Osteoblast (primary cell): ENCODE results near the gene TBX2.

DNA sequence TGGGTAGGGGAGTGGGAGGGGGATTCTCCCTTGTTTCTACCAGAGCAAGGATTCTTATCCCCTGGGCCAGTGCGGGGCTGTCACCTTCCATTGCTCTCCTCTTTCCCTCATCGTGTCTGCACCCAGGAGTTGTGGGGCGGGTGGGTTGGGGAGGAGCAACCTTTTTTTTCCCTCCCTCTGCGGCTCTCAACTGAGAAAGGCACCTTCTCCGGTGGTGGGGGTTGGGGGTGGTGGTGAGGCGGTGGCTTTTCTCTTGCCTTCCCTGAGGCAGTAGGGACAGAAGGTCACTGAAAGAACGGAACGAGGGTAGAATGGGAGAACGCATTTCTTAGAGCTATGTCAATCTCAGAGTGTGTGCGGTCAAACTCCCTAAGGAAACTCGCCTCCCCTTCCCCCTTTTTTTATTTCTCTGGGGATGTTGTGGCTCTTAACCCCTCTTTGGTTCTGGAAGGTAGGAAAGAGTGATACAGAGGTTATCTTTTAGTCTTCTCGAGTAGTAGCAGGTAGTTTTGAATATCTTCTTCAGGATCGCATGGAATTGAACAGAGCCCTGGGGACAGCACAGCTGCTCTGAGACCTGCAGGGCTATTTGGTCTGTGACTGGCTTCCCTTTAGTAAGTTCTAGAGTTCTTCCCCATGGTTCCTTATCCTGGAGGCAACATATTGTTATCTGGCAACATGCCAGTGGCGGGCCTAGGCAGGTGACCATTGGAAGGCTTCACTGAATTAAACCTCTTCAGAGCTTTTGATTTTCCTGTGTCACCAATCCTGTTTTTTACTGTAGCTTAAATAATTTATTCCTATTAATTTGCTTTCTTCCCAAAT lies 1.0 kb downstream of the CLTC start:
- CAGE, long polyA plus RNA = no peak
- RRBS = no CpG with 5 or more reads among the region's 14 CpGs

DNA sequence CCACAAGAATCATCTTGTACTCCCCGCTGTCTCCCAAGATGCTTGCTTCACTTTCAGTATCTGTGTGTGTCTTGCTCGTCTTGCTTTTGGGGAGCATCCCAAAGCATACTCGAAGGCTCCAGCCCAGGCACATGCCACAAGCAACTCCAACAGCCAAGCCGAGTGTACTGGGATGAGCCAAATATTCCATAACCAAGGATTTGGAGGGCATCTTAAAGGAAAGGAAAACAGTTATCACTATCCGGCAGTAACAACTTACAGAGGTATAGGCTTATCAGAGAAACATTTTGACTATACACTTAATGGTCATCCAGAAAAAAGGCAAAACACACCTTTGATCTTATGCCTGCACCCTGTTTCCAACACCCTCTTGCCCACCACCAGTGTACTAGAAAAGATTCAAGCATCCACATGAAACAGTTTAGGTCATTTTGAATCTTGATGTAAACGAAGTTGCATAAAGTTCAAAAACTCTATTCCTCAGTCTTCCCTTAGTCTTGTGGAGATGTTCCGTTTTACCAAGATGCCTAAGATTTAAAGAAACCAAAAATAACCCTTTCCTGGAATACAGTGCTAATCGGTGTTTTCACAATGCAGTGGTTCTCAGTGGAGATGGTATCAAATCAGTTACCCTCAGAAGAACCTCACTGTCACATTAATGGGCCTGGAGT lies 9.3 kb downstream of the PTRH2 start:
- CAGE, long polyA plus RNA = no peak
- RRBS = no CpG with 5 or more reads among the region's 8 CpGs

DNA sequence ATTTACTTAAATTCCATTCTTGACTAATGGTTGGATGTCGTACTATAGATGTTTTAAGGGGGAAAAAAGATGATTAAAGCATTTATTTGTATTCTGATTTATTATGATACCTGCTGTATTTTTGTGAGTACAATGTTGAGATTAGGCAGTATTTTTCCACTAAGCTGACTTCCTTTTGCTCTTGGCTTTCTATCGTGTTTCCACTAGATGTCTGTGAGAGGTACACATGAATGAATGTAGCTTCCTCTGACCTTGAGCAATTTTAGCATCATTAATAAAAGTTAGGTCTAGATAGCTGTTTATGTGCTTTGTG lies 75.7 kb downstream of the VMP1 start:
- CAGE, long polyA plus RNA = no peak
- RRBS = no CpG with 5 or more reads among the region's 2 CpGs

- CAGE, long polyA plus RNA = no peak
- RRBS = no CpG with 5 or more reads among the region's 3 CpGs
Measured at GRCh38 chr17:59786002-59786452, 78.6 kb downstream of the VMP1 start.

DNA sequence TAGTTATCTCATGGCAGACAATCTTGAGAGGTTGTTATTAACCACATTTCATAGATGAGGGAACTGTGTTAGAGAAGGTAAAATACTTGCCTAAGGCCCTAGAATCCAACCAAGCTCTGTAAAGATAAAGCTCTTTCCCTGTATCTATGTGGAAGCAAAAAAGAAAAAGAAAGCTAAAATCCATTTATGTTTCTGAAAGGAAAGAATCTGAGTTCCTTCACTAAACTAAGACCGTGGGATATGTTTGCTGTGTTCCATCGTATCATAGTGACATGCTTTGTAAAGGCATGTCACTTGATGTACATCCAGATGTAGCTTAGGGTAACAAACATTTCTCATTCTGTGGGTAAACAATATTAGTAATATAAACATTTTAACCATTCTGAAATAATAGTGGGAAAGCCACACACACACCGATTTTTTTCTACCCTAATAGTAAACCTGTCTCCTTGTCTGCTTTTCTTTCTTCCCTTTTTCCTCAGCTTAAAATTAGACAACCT lies 78.1 kb downstream of the TUBD1 start:
- CAGE, long polyA plus RNA = no peak
- RRBS = no CpG with 5 or more reads among the region's 3 CpGs

DNA sequence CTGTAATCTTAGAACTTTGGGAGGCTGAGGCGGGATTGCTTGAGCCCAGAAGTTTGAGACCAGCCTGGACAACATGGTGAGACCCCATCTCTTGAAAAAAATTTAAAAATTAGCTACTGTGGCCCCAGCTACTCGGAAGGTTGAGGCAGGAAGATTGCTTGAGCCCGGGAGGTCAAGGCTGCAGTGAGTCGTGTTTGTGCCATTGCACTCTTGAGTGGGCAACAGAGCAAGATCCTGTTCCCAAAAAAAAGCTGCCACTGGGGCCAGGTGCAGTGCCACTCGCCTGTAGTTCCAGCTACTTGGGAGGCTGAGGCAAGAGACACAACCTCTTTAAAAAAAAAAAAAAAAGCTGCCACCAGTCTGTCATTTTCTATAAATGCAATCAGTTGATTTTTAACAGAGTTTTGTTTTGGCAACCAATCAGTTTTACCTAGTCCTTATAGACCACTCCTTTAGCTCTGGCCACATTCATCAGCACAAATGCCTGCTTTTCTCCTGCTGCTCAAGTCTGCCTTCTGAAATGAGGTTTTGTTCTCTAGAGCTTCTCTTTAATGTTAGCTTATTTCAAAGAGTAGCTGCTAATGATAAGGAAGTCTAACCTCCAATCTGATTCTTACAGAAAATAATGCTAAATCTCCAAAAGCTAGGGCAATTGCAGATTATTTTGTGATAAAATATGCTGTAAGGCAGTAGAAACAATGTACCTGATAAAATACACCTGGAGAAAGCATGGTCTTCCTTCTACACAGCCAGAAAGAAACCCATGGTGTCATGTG lies 64.9 kb downstream of the TUBD1 start:
- CAGE, long polyA plus RNA = no peak
- RRBS = no CpG with 5 or more reads among the region's 5 CpGs

DNA sequence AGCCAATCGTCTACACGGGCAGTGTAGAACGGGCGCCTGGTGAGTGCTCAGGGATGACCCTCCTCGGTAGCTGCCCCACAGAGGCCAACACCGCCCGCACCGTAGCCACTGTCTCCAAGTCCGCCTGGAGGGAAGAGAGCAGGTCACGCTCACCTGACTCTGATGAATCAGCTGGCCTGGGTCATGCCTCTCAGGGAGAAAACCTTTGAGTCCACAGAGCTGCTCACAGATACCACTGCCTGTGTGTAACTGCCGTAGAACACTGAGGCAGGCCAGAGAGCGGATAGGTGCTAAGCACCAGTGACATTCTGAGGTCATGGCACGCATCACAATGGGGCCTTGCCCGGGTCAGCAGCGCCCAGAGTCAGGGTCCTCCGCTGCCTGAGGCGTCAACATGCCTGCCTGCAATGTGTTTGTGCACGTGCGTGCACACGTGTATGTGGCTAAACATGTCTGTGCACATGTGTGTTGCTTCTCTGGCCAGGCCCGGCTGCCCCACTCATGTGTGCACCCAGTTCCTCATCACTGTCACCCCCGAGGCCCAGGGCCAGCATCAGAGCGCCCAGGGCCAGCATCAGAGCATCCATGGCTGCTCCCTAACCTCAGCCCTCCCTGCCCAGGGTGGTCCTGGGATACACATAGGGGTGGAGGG lies 54.4 kb upstream of the RNFT1 start:
- CAGE, long polyA plus RNA = no peak
- RRBS = no CpG with 5 or more reads among the region's 23 CpGs

- CAGE, long polyA plus RNA = no peak
- RRBS = no CpG with 5 or more reads among the region's 44 CpGs
Measured at GRCh38 chr17:60135452-60136058, 14.2 kb upstream of the CA4 start.

DNA sequence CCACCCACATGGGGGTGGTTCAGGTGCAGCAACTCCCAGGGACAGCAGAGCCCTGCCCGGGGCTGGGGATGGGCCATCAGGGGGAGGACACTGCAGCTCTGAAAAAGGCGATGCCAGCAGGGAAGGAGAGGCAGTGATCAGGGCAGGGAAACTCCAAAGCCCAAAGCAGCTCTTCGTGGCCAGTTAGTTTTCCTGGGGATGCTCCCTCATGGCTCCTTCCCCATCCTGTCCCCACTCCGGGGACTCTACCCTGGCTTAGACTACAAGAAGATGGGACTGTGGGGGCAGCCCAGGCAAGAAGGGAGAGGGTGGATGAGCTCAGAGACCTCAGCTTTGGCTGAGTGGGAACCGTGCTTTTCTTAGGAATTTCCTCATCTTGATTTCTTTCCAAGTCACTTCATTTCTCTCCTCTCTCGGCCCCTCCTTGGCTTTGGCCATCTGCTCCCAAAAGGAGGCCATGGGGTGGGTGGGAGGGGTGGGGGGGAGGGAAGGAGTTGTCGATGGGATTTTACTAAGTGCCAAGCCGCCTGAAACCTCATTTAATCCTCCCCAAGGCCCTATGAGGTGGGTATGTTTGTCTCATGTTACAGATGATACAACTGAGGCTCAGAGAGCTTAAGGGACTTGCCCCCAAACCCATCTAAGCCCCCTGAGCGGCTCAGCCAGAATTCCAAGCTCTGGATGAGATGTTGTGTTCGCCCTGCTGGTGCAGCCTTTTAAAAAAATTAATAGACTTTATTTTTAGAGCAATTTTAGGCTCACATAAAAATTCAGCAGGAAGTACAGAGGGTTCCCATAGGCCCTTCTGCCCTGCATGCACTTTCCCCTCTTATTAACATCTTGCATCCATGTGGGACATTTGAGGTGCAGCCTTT lies 4.2 kb downstream of the CA4 start:
- CAGE, long polyA plus RNA = no peak
- RRBS = no CpG with 5 or more reads among the region's 10 CpGs

GRCh38 chr17:60599866-60600127 lies 196 bp upstream of the PPM1D start:
- CAGE, long polyA plus RNA = no peak
- RRBS = 0% methylated on average over 2 of the region's 30 CpGs

GRCh38 chr17:60601146-60601626 lies 1.2 kb downstream of the PPM1D start:
- CAGE, long polyA plus RNA = no peak
- RRBS = 0% methylated on average over 2 of the region's 16 CpGs

DNA sequence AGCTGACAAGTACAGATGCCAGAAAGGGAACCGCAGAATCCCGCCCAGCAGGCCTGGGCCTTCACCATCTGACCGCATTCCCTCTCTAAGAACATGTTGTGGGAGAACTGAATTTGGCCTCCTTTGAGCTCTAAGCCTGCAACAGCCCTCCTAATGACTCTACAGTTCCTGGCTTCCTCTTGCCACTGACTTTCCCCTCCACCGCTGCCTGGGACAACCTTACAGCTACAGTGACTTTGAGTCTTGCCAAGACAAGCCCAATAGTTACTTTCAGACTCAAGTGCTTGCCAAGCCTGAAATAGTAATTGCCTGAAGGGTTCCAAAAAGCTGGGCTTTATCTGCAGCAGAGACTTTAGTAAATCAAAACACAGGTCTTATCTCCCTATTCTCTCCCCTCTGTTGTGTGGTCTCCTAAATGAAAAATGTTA lies 85.3 kb upstream of the TBX2 start:
- CAGE, long polyA plus RNA = no peak
- RRBS = no CpG with 5 or more reads among the region's 4 CpGs

- CAGE, long polyA plus RNA = no peak
- RRBS = 2% methylated on average over 63 of the region's 92 CpGs
Measured at GRCh38 chr17:61398871-61399709, 553 bp upstream of the TBX2 start.

- CAGE, long polyA plus RNA = no peak
- RRBS = 2% methylated on average over 16 of the region's 44 CpGs
Measured at GRCh38 chr17:61399710-61400119, at the start of gene TBX2. Gene TBX2 (plus strand): TSS chr17:61399843.

DNA sequence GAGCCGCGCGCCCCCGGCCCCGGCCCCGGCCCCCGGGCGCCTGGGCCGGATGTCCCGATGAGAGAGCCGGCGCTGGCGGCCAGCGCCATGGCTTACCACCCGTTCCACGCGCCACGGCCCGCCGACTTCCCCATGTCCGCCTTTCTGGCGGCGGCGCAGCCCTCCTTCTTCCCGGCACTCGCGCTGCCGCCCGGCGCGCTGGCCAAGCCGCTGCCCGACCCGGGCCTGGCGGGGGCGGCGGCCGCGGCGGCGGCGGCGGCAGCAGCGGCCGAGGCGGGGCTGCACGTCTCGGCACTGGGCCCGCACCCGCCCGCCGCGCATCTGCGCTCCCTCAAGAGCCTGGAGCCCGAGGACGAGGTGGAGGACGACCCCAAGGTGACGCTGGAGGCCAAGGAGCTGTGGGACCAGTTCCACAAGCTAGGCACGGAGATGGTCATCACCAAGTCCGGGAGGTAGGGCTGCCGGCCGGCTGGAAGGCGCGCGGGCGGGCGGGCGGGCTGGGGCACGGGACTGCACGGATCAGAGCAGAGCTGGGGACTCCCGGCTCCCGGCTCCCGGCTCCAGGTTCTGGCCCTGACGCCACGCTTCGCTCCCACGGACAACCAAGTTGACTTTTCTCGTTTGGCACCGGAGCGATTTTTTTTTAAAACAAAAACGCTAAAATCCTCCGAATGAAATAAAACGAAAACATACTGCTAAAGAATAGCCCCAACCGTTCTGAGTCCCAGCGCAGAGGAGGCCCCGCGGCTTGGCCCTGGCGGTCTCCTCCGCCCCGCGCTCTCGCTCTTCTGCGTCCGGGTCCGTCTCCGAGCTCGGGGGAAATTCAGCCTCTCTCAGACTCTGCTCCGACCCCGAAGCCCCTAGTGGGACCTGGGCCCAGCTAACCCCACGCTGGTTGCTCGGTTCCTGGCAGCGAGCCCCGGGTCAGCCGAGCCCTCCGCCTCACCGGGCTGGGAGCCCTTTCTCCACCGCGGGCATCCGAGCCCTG lies 771 bp downstream of the TBX2 start:
- CAGE, long polyA plus RNA = no peak
- RRBS = under 1% methylated on average over 30 of the region's 109 CpGs

GRCh38 chr17:61403840-61404996 lies 4.6 kb downstream of the TBX2 start:
- CAGE, long polyA plus RNA = no peak
- RRBS = 76% methylated on average over 11 of the region's 100 CpGs

DNA sequence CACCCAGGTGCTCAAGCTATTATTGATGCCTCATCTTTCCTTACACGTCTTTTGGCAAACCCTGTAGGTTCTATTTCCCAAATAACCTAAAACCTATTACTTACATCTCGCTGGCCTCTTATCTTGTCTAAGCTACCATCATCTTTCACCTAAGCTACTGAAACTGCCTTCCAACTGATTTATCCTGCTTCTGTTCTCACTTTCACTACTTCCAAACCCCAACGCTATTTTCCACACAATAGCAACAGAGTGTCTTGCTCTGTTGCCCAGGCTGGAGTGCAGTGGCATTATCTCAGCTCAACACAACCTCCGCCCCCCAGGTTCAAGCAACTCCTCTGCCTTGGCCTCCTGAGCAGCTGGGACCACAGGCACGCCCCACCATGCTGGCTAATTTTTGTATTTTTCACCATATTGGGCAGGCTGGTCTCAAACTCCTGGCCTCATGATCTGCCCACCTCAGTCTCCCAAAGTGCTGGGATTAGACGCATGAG lies 52.8 kb upstream of the INTS2 start:
- CAGE, long polyA plus RNA = no peak
- RRBS = no CpG with 5 or more reads among the region's 6 CpGs

- CAGE, long polyA plus RNA = no peak
- RRBS = no CpG with 5 or more reads among the region's 6 CpGs
Measured at GRCh38 chr17:62170203-62170805, 105.2 kb upstream of the MED13 start.

DNA sequence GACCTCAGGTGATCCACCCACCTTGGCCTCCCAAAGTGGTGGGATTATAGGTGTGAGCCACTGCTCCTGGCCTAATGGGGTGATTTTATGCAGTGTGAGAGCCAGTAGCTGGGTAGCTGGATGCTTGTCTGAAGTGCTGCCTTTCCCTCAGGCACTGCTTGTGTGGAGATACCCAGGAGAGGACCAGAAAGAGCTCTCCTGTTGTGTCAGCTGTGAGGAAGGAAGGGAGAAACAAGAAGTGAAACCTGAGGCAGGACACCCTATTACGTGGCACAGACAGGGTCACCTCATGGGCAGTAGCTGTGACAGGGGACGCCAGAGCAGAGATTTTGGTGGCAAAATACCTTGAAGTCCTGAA lies 106.4 kb upstream of the MED13 start:
- CAGE, long polyA plus RNA = no peak
- RRBS = no CpG with 5 or more reads among the region's 2 CpGs

GRCh38 chr17:62454146-62454448 lies 24.5 kb upstream of the TLK2 start:
- CAGE, long polyA plus RNA = no peak
- RRBS = no CpG with 5 or more reads among the region's 3 CpGs